T-cell (primary cell): ENCODE measurements around a stretch of chr9.

GRCh38 chr9:135951709-135952324 is 9.4 kb downstream of the UBAC1 start:
- PRO-cap, 7 experiments = no peak in any of the 7 experiments

DNA sequence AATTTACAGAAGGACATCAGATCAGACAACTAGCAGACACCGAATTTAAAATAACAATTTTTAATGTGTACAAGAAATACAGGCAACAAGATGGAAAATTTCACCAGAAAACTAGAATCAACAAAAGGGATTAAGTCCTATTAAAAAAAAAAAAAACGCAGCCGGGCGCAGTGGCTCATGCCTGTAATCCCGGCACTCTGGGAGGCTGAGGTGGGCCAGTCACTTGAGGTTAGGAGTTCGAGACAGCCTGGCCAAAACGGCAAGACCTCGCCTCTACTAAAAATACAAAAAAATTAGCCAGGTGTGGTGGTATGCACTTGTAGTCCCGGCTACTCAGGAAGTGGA is 64.3 kb upstream of the UBAC1 start:
- PRO-cap, 7 experiments = no peak in any of the 7 experiments

- PRO-cap, 7 experiments = no peak in any of the 7 experiments
Measured at GRCh38 chr9:136045978-136046516, 49.0 kb downstream of the NACC2 start.

DNA sequence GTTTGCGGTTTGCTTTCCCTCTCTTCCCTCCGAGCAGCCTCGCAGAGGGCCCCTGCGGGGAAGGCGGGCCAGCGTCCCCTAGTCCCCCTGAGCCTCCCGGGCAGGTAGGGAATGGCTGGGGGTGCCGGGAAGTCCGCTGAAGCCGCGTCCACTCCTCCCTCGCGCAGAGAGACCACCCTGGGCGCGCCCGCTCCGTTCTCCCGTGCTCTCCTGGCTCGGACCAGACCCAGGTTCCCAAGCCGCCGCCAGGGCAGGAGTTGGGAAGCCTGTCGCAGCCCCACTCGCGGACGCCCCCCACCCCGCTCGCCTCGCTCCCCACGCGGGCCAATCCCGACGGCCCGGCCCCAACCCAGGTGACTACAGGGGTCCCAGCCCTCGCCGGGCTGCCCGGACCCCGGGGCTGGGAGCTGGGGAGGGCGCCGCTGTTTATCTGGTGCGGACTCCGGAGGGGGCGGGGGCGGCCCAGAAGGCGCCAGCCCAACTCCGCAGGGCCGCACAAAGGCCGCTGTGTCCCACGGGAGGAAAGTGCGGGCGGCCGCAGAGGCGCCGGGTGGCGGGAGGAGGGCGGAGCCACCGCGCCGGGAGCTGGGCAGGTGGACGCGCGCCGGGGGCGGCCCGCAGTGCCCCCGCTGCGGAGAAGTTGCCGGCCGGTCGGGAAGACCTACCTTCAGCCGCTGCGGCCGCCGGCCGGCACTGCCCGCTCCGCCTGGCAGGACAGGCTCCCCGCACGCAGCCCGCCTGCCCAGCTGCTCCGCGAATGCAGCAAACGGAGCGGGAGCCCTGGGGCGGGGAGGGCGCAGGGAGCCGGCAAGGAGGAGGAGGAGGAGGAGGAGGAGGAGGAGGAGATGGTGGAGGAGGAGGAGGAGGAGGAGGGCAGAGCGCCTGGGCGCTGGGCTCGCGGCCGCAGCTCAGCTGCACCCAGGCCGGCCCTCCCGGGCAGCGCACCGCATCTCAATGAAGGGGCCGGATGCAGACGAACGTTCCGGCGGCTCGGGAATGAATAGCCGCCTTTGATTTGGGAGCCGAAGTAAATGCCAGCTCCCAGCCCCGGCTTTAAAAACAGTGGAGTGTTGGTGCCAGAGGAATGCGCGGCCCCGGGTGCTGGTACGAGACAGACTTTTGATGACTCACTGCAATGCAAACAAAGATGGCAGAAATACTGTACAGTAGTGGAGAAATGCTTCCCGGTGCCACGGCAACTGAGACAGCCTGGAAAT is 43.6 kb downstream of the NACC2 start:
- PRO-cap, 7 experiments = no peak in any of the 7 experiments

DNA sequence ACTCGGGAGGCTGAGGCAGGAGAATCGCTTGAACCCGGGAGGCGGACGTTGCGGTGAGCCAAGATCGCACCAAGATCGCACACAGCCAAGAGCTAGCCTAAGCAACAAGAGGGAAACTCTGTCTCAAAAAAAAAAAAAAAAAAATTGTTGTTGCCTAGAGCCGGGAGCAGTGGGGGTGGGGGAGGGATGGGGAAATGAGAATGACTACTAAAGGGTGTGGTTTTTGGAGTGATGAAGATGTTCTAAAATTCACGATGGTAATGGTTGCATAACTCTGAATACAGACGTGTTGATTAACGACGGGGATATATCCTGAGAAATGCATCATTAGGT is 28.0 kb downstream of the NACC2 start:
- PRO-cap, 7 experiments = no peak in any of the 7 experiments

DNA sequence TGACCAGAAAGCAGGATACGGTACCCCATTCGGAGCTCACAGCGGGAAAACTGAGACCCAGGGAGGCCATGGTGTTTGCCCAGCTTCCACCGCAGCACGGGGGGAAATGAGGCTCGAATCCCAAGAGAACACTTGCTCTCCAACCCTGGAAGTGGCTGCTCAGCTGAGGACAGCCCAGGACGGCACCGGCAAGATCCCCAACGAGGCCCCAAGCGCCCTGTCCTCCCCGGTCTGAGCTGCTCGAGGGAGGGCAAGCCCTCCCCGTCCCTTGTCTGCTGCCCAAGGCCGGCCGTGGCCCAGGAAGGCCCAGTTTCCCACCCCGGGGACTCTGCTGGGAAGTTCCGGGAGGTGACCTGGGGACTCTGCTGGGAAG is 7.5 kb downstream of the NACC2 start:
- PRO-cap, 7 experiments = no peak in any of the 7 experiments

GRCh38 chr9:136098764-136099260 is 3.7 kb upstream of the NACC2 start:
- PRO-cap, 7 experiments = no peak in any of the 7 experiments

DNA sequence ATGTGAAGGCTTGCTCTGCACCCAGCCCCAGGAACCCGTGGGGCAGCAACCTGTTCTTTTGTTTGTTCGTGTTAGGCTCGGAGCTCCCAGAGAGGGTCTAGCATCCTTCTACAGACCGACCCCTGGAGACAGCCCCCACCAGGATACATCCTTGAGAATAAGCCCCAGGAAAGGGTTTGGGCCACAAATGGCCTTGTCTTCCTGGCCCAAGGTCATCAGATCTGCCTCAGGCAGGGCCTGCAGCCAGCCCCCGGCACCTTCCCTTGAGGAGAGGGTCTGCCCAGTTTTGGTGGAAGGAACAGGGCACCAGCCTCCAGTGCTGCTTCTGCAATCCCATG is 11.5 kb upstream of the NACC2 start:
- PRO-cap, 7 experiments = peak in 1 of 7 experiments; most common plus-strand start position 53 of the sequence (in 1)

GRCh38 chr9:136218308-136219125 is 13.6 kb upstream of the LHX3 start:
- PRO-cap, 7 experiments = no peak in any of the 7 experiments

DNA sequence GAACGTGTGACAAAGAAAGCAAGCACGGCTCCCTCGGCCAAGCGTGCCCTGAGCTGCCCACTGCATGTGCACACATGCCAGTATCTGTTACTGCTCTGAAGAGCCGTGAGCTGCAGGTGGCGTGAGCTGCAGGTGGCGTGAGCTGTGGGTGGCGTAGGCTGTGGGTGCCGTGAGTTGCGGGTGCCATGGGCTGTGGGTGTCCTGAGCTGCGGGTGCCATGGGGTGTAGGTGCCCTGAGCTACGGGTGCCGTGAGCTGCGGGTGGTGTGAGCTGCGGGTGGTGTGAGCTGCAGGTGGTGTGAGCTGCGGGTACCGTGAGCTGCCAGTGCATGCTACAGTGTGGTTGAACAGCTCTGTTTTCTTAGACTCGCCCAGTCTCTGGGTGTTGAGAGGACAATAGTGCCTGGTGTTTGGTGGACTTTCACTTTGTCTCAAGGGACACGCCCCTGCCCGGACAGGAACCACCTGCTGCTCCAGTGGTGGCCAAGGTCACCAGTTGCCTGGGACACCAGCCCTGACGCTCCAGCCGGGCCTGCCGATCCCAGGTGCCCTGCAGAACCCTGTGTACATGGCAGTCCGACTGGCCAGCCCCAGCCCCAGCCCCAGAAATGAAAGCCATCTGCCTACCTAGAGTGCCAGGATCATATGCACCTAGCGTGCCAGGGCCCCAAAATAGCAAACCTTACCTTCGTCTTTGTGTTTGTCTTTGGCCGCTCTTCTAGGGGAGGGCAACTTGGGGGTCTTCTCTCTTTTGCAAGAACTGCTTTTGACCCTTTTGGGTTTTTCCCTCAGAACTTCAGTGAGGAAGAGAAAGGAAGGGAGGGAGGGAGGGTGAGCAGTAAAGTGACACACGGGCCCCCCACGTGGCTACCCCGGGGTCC is 6.6 kb downstream of the CCDC187 start:
- PRO-cap, 7 experiments = no peak in any of the 7 experiments

DNA sequence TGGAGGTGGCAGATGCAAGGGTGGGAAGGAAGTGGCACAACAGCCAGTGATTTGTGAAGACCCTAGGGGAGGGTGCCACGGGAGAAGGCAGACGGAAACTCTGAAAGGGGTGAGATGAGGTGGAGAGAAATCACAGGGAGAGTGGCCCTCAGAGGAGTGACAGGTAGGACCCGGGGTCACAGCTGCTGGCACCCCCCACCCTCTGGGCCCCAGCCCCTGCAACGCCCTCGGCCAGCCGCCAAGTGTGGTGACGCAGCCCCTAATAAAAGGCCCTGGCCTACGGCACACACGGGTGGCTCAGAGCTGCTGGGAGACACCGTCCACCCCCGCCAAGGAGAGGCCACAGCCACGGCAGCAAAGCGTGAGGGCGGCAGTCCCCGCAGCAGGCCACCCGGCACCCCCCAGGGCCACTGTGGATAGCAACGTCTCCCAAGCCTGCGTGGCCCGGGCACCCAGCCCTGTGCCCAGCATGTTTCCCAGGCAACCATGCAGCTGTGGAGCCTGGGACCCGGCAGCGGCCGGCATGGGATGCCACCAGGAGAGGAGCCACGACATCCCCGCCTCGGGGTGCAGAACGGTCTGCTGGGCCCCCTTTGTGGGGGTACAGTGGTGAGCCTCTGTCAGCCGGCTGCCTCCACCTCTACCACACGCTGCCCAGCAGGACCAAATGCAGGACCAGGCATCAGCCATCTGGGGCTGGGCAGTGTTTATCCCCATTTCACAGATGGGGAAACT is 6.8 kb upstream of the CCDC187 start:
- PRO-cap, 7 experiments = no peak in any of the 7 experiments

GRCh38 chr9:136328430-136329229 is 1.3 kb downstream of the GPSM1 start:
- PRO-cap, 7 experiments = no peak in any of the 7 experiments

- PRO-cap, 7 experiments = no peak in any of the 7 experiments
Measured at GRCh38 chr9:136360555-136361638, 2.6 kb downstream of the DNLZ start.

DNA sequence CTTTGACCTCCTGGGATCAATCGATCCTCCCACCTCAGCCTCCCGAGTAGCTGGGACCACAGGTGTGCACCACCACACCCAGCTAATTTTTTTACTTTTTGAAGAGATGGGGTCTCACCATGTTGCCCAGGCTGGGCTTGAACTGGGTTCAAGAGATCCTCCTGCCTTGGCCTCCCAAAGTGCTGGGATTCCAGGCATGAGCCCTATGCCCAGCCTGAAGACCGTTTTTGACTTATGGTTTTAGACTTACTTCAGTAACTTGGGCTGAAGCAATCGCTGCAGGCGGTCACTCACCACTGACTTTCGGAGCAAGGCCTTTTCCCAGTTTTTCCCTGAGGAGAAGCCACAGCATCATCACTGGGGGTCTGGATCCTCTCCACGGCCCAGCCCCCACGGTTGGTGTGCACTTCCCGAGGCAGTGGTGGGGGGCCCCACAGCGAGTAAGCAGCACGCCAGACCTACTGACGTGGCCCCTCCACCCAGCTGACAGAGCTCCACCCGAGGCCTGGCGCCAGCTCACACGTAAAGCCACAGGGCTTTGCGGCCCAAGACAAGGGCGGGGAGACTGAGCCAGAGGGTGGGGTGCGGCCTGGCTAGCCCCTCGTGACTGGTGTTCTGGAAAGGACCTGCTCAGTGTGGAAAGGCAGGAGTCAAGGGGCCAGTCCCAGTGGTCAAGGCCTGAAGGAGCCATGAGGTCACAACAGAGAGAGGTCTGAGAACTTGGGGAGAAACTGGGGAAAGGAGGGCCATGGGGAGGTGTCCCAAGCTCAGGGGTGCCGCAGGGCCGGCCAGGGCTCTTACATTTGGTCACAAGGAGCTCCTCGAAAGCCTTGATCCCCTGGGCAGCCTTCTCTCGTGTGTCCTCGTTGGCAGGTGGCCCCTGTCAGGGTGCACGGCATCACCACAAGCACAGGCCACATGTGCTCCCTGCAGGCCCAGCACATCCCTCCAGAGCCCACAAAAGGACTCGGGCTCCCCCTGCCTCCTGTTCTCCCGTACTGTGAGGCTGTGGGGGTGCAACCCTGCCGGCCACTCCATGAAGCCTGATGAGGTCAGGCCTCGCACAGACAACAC is 5.6 kb downstream of the SNAPC4 start:
- PRO-cap, 7 experiments = no peak in any of the 7 experiments

GRCh38 chr9:136453271-136454483 is 14.0 kb upstream of the INPP5E start:
- PRO-cap, 7 experiments = no peak in any of the 7 experiments

GRCh38 chr9:136459666-136460159 is 20.1 kb upstream of the INPP5E start:
- PRO-cap, 7 experiments = no peak in any of the 7 experiments

DNA sequence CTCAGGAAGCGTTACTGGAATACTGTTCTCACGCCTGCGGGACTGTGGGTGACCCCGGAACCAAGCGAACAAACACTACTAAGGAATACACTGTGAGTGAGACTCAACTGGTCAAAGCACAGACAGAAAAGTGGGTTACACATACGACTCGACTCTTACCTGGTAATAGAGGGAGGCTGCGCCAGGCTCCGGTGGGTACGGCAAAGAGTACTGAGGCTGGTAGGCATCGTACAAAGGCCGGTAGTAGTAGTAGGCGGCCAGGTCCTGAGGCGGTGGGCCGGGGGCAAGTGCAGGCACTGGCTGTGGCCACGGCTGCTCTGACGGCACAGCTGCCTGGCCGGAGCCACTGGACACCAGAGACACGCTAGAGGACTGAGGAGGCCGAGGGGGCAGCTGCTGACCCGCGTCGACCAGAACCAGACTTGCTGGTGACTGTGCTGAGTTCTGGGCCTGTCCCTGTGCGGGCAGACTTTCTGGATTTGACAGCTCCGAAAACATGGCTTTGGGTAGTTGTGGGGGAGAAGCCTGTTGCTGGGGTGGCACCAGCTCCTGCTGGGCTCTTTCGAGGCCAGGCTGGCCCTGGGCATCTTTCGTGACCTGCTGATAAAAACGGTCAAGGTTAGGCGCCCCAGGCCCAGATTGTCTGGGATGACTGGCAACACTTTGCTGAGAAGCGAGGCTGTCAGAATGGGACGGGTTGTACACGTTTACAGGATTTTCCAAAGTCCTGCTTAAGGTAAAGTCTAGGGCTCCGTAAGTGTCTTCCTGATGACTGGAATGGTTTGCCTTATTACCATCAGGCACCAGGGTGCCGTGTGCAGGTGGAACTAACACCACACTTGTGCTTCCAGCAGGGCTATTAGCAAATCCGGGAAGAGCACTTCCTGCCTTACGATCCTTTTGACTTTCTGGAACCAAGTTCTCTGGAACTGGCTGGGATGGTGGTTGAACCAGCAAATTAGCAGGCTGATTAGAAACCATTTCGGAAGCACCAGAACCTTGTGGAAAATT is 8.6 kb downstream of the SEC16A start:
- PRO-cap, 7 experiments = peak in 1 of 7 experiments; most common minus-strand start position 424 of the sequence (in 1)

DNA sequence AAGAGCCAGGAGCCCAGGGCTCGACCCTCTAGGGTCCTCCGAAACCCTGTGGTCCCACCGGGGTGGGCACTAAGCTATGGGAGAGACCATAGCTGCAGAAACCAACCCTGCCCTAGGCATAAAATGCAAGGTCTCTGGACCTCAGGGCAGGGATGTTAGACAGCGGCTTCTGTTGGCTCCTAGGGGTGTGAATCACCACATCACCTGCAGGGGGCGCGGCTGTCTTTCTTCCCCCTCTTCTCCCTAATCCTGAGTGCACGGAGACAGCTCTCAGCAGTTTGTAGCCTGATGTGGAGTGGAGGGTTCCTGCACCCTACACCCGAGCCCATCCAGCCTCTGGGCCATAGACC is 2.1 kb upstream of the SEC16A start:
- PRO-cap, 7 experiments = no peak in any of the 7 experiments

GRCh38 chr9:136588092-136588605 is 42.3 kb upstream of the NOTCH1 start:
- PRO-cap, 7 experiments = no peak in any of the 7 experiments

DNA sequence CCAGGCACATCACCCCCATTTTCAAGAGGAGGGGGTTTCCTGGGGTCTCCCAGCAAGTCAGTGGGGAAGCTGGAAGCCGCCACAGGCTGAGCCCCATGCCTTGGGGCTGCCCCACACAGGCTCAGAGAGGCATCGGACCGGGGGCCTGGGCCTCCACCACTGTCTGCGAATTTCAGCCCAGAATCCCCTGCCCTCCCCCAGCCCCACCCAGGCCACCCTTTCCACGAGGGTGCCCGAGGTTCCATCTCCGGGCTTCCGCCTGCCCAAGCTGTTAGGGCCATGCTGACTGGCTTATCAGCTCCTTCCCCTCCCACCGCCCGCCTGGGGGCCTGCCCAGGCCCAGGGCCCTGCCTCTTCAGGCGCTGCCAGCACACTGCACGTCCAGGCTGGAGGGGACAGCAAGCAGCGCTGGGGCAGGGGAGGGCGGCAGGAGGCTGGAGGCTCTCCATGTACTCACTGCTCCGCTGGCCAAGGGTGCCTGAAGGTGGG is 58.0 kb upstream of the EGFL7 start:
- PRO-cap, 7 experiments = no peak in any of the 7 experiments